ENCODE results near the gene TNFAIP6.

GRCh38 chr2:145036209-145036665 is 516.3 kb upstream of the ZEB2 start:
- RRBS: no CpG with 5 or more reads among the region's 4 CpGs

DNA sequence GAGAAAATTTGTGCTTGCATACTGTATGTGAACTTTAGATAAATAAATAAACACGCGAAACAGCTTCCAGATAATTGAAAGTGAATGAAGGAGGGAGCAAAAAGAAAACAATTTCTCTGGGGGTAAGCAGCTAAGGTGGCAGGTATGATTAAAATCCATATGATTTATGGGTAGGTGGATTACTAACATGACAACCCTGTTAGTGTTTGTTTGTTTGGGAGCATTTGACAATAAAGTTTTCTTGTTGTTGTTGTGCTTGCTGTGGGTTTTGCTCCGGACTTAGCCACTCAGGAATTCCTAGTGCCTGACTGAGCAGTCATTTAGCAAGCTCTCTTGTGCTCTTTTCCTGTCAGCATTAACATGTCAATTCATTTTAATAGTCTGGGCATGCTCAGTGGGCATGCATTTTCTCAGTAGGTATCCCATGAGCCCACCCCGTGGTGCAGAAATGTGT is 674.7 kb upstream of the ZEB2 start:
- RRBS: no CpG with 5 or more reads among the region's 4 CpGs

DNA sequence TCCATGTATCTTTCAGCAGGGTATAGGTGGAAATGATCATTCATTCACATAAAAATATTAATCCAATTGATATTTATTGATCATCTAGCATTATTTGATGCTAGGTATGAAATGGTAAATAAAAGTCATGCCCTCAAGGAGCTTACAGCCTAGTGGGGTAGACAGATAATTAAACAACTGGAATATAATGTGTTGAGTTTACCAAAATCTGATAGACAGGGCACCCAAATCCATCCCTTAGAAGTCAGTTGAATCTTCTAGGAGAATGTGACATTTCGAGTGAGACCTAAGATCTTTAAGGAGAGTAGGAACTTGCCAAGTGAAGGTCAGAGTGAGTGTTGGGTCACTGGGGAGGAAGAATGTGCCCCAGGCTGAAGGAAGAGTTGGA is 78.9 kb downstream of the MBD5 start:
- RRBS: no CpG with 5 or more reads among the region's 1 CpG

- RRBS: no CpG with 5 or more reads among the region's 6 CpGs
Observed at GRCh38 chr2:148422401-148423086, 222.0 kb upstream of the EPC2 start.

DNA sequence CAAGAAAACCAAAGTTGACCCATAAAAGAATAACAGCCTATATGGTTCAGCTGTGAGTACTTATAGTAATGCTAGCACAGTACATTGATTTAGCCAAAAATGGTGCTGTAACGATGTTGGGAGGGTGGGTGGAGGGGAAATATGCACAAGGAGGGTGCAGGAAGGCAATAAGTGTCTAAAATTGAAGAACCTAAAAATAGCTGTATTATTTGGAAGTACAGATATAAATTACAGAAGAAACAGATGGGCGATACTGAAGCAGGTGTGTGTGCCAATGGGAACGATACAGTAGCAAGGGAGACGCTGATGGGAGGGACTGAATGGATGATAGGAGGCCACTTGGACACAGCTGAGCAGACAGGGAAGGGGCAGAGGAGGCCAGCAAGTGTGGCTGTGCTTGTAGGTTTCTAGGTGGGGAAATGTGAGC is 92.0 kb upstream of the EPC2 start:
- RRBS: no CpG with 5 or more reads among the region's 4 CpGs

DNA sequence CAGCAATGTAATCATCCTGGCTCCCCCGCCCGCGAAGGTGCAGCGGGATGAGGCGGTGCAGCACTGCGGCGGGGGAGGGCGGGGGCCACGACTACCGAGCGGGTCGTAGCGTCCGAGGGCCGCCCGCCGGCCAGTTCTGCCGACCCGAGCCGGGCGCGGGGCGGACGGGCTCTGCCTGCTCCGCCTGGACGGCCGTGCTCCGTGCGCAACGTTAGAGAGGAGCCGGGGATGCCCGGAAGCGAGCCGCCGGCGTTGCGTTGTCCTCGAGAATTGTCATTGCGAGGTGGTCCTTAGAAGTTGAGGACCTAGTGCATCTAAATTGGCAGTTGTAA is 1.1 kb downstream of the EPC2 start:
- RRBS: under 1% methylated on average over 12 of the region's 39 CpGs

DNA sequence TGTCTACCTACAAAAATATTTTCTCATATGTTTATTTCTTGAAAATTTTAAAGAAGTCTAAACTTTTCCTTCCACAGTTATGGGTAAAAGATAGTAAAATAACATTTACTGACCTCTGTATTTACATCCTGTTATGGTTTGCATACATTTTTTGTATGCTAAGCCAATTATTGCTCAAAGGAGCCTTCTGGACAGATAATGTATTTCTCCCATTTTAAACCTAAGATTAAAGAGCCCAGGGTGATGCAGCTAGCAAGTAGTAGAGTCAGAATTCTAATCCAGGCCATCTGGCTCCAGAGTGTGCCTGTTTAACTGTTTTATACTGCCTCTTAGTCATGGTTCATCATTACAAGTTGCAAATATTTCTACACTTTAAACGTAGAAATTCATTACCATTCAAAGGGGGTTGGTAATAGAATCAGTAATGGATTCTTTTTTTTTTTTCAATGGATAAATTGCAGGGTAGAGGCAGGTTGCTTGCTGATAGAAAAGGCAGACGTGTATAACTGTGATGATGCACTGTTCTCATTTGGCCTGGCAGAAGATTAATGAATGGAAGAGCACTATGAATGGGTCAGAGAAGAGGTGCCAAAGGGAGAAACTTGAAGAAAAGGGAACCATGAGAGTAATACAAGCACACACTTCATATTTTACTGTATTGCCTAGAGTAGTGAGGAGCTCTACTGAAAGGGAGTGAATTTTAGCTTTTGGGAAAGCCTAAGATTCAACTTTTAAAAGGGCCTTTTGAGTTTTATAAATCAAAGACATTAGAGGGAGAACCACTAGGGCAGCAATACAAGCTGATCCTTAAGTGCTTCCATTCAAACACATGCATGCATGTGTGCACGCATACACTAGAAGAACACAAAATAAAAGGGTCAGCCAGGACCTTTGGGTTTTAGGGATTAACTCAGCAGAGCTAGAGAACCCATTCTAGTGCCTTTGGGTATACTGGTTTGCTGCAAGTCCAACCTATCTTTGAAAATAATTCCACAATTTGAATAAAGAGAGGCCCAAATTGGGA is 52.6 kb downstream of the EPC2 start:
- RRBS: no CpG with 5 or more reads among the region's 3 CpGs

- RRBS: no CpG with 5 or more reads among the region's 4 CpGs
Observed at GRCh38 chr2:148770819-148771359, 104.1 kb upstream of the KIF5C start.

GRCh38 chr2:148815120-148815319 is 60.0 kb upstream of the KIF5C start:
- RRBS: no CpG with 5 or more reads among the region's 2 CpGs

GRCh38 chr2:148876157-148877323 is 1.5 kb downstream of the KIF5C start:
- RRBS: no CpG with 5 or more reads among the region's 59 CpGs

- RRBS: no CpG with 5 or more reads among the region's 3 CpGs
Observed at GRCh38 chr2:148881703-148882079, 6.7 kb downstream of the KIF5C start.

- RRBS: no CpG with 5 or more reads among the region's 10 CpGs
Observed at GRCh38 chr2:148998105-148998632, 40.3 kb upstream of the LYPD6B start.

- RRBS: no CpG with 5 or more reads among the region's 5 CpGs
Observed at GRCh38 chr2:149648340-149649320, 61.1 kb upstream of the MMADHC start.

DNA sequence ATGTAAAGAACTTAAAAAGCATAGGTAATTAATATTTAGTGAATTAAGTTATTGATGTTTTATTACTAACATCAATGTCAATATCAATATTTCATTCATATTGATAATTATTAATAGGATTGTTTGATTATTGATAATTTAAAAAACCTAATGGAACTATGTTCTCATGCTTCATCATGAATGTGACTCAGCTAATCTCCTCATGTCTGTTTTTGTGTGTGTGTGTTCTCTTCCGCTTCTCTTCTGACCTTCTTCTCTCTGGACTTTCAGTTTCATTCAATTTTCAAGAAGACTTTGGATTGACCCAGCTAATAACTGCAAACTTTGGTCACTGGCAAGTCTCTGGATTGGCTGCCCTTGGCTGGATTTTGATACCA is 167.9 kb downstream of the RND3 start:
- RRBS: no CpG with 5 or more reads among the region's 1 CpG

GRCh38 chr2:150404122-150404666 is 83.3 kb downstream of the RND3 start:
- RRBS: no CpG with 5 or more reads among the region's 4 CpGs

GRCh38 chr2:150485621-150485840 is 1.9 kb downstream of the RND3 start:
- RRBS: 3% methylated on average over 5 of the region's 13 CpGs

- RRBS: no CpG with 5 or more reads among the region's 7 CpGs
Observed at GRCh38 chr2:150495905-150496617, 8.6 kb upstream of the RND3 start.

DNA sequence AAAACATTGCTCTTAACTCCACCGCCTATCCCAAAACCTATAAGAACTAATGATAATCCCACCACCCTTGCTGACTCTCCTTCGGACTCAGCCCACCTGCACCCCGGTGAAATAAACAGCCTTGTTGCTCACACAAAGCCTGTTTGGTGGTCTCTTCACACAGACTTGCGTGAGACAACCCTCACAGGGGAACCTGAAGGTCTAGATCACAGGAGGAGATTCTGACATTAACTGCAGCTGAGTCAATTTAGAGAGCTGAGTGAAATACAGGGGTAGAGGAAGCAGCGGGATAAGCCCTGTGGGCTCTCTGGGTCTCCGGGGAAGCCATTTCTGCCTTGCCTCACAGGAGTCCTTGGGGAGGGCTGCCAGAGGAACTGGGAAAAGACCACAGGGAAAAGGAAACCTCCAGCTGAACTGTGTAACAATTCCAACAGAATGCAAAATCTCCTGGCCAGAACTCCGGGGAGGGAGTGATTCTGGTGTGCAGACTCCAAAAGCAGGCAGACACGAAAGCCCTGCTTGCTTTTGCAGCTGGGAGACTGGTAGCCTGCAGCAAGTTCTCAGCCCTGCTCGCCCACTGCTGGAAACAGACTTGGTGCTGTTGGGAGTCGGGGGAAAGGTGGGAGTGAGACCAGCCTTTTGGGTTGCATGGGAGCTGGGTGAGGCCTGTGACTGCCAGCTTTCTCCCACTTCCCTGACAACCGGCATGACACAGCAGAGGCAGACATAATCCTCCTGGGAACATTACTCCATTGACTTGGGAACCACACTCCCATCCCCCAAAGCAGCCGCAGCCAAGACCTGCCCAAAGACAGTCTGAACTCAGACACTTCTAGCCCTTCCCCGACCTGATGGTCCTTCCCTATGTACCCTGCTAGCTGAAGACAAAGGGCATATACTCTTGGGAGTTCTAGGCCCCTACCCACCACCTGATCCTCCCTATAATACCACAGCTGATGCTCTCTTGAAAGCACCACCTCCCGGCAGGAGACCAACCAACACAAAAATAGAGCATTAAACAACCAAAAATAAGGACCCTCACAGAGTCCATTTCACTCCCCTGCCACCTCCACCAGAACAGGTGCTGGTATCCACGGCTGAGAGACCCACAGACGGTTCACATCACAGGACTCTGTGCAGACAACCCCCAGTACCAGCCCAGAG is 26.0 kb upstream of the NMI start:
- RRBS: no CpG with 5 or more reads among the region's 16 CpGs

DNA sequence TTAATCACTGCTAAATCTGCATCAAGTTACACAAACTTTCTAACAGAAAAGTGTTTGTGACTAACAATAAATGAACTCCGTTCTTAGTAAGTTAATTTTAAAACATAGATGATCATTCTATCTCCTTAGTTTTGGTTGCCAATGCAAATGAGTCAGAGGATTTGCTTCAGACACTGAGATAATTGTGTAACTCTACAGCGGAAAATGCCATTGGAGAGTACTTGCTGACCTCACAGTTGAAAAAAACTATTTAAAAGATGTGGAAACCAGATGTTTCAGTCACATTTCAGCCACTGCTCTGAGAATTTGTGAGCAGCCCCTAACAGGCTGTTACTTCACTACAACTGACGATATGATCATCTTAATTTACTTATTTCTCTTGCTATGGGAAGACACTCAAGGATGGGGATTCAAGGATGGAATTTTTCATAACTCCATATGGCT is at the start of gene TNFAIP6:
Gene TNFAIP6 (plus strand): TSS at position 278 of the 444 bp plus-strand sequence.
- RRBS: no CpG with 5 or more reads among the region's 3 CpGs

All from epithelial cell of prostate (primary cell).